SP-49 (cell line): ENCODE measurements around a stretch of chr22.

DNA sequence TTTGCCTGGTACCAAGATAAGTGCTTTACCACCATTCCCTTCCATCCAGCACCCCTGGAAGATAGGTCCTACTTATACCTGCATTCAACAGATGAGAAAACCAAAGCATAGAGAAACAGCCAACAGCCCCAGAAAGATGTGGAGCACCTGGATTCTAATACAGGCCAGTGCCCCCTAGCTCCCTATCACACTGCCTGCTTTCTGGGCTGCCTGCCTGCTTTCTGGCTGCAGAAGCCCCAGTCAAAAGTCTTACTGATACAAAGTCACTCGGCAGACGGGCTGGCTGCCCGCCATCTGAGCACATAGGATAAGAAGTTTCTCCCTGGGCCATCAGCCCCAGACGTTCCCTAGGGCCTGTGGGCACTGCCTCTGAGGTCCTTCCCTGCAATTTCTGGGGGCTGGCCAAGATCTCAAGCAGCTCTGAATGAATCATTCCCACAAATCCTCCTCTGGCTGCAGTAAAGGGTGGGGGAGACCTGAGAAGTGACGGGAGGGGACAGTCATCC lies 4.9 kb downstream of the TPST2 start:
- PRO-cap, result no peak

- PRO-cap, result no peak
Measured at GRCh38 chr22:26586350-26587150, 3.4 kb downstream of the TPST2 start.

DNA sequence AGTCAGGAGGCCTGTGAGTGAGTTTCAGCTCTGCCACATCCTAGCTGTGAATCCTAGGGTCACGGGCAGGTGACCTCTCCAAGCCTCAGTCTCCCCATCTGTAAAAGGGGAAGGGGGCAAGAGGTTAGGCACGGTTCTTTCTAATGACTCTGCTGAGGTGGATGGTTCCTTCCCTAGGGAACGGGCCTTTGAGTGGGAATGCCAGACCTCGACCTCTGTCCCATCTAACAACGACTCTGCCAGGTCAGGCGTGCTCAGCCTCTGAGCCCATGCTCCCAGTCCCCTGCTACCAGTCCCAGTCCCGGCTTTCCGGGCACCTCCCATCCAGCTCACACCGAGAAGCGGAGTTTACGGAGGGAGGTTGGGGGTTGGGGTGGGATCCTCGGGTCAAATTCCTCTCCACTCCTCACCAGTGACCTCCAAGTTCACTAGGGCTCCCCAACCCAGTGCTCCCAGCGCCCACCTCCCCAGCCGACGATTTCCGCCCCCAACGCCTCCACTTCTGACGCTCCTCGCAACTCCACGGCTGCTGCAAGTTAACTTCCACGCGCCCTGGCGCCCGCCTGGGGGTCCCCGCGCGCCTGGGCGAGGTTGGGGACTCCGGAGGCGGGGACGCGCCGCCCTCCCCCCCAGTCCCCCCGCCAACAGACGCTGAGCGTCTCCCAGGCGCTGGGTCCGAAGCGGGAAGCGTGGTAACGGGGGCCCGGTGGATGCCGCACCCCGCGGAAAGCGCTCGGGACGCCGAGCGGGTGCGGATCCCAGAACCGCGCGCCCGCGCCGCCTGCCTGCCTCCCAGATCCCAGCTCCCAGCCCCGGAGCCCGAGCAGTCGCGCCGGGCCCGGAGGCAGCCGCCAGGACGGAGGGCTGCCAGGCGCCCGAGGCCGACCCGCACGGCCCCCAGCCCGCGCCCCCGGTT lies 577 bp downstream of the TPST2 start:
- PRO-cap, result no peak

- PRO-cap, result no peak
Measured at GRCh38 chr22:26628512-26629022, 6.8 kb downstream of the CRYBA4 start.

DNA sequence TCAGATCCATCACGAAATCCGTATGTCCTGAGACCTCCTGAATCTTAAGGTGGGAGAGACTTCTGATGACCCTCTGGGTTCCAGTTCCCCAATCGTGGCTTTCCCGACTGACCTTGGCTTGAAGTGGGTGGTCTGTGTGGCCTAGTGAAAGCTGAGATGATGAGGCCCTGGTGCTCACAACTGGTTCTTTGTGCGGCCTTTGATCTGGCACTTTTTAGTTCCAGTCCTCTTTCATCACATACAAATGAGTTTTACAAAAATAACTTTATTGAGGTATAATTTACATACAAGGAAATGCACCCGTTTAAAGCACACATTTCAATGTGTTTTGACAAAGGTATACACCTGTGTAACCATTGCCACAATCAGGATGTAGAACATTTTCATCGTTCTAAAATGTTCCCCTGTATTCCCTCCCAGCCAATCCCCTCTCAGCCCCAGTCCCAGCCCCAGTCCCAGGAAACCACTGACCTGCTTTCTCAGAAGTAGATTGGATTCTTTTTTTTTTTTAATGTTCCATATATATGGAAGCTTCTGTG lies 41.8 kb downstream of the CRYBA4 start:
- PRO-cap, result no peak

- PRO-cap, result unidirectional peak, plus-strand start at chr22:26672825; unidirectional peak, plus-strand start at chr22:26673061
Measured at GRCh38 chr22:26672425-26673553, 51.0 kb downstream of the CRYBA4 start.

DNA sequence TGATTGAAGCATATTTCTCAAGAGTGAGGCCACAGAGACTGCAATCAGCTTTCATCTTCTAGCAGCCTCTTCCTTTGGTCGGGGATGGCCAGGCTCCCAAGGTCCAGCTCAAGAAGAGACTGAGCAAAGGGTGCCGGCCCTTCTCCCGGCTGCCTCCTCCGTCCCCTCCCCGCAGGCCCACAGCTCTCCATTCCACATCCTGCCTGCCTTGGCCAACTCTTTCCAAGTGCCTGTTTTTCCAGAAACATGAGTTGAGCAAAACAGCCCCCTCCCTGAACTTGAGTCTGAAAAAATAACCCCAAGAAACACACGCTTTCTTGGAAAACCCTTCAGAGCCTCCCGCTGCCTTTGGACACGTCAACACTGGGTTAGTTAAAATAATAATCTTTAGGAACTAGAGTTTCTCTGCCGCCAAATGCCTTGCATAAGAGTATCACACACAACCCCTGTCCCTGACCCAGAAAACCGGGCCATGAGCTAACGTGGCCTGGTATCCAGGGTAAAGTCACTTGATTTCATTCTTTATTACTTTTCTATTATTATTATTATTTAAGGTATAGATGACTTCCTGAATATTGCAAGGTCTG lies 587.4 kb downstream of the MN1 start:
- PRO-cap, result no peak

- PRO-cap, result no peak
Measured at GRCh38 chr22:27247555-27248141, 553.9 kb downstream of the MN1 start.

- PRO-cap, result no peak
Measured at GRCh38 chr22:27476578-27477165, 324.9 kb downstream of the MN1 start.

DNA sequence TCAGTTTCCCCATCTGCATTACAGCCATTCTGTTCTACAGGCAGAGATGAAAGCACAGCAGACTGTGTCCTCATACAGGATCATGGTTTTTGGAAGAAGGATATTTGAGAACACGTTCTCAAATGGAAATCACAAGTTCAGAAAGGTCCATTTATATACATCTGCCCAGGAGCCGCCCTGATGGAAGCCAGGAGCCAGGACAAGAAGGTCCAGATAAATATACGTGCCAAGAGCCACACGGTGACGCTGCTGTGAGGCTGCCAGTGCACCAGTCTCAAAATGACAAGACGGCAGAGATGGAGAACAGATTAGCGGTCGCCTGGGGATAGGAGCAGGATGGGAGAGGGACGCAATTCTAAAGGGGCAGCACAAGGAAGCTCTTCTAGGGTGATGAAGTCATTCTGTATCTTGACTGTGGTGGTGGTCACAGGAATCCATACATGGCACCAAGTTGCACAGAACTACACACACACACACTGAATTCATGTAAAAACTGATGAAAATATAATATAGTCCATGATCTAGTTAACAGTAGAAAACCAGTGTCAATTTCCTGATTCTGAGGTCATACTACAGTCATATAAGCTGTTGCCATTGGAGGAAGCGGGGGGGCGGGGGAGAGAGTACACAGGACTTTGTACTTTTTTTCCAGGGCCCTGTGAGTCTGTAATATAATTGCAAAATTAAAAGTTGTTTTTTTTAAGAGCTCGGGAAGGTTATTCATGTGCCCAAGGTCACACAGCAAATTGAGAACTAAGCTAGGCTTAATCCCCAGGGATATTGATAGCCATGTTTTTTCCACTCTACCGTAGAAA lies 312.6 kb downstream of the MN1 start:
- PRO-cap, result no peak

DNA sequence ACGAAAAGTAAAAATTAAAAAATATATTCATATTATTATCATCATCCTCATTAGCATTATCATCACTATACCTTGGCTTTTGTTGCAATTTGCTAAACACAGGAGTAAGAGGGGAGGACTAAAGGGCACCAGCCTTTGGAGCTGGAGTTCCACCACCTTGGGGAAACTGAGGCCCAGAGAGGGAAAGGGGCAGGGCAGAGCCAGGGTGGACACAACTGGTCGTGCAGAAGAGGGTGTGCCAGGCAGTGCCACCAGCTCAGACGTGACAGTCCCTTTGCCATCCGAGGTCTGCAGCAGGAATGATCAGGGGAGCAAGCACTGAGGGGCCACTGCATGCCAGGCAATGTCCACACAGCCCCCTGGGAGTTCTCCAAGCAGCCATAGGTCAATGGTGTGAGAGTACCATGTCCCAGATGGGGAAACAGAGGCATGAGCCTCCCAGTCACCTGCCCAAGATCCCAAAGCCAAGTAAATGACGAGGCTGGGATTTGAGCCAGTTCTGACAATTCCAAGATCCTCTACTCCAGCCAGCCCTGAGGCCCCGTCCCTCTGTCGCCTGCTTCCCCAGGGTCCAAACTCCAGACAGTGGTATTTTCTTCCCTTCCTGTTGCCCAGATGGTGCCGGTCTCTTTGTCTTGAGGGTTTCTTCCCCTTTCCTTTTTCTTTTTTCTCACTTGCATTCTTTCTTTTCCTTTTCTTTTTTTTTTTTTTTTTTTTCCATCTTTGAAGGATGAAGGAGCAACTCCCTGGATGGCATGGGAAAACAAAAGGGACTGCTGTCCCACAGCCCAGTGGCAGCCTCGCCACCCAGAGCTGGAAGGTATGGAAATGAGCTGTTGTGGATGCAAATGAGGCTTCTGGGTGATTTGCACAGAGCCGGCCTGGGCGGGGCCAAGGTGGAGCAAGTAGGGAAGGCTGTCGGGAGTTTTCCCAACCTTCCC lies 147.1 kb downstream of the MN1 start:
- PRO-cap, result no peak

DNA sequence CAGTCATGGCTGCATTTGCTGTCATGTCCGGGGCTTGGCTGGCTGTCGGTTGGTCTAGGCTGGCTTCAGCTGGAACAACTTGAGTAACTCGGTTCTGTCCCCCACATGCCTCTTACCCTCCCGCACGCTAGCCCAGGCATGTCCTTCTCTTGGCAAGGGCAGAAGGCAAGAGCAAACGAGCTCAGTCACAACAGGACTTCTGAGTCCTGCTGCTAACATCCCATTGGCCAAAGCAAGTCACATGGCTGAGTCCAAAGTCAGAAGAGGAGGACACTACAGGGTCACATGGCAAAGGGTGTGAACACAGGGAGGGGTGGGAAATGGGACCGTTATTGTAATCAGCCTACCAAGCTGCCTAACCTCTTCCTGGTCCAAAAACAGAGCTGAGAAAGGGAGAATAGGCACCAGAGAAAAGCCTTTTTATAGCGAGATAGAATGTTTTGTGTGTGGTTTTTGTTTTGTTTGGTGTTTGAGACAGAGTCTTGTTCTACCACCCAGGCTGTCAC lies 81.9 kb downstream of the MN1 start:
- PRO-cap, result no peak

GRCh38 chr22:27786491-27786904 lies 15.1 kb downstream of the MN1 start:
- PRO-cap, result no peak

- PRO-cap, result no peak
Measured at GRCh38 chr22:27882930-27883259, 36.2 kb downstream of the PITPNB start.

GRCh38 chr22:27892127-27892613 lies 26.9 kb downstream of the PITPNB start:
- PRO-cap, result no peak

GRCh38 chr22:27932929-27933693 lies 14.1 kb upstream of the PITPNB start:
- PRO-cap, result no peak

- PRO-cap, result no peak
Measured at GRCh38 chr22:27962151-27962643, 43.1 kb upstream of the PITPNB start.

DNA sequence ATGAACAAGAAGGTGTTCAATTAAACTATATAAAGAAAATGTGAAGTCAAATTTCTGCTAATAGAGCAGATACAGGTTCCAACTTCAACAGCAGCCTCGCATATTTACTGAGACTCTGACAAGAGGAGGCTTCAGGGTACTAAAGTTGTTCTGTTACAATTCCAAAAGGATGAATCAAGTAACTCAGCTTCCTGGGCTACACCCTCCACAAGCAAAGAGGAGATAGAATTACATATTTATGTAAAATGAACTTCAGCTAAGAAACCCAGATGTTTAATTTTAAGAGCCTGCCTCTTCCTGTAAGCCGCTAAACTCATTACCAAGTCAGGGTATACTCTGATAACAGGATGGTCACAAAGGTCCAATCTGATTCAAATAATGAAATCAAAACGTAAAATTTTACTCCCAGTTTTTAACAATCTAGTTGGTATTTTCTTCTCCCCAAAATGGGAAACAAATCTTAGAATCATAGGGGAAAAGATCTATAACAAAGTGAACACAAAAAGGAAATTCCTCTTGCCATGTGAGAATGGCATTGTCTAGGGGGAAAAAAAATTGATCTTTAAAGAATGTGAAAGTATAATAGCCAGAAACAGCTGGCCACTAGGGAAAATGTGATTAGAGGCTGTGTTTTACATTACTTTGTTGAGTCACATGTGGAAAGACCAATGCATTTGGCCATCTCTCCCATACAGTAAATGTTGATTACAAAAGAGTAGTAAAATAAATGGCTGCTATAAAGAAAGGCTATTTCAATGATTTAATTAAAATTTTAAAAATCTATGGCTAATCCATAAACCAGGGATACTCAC lies 30.9 kb downstream of the CHEK2 start:
- PRO-cap, result no peak

DNA sequence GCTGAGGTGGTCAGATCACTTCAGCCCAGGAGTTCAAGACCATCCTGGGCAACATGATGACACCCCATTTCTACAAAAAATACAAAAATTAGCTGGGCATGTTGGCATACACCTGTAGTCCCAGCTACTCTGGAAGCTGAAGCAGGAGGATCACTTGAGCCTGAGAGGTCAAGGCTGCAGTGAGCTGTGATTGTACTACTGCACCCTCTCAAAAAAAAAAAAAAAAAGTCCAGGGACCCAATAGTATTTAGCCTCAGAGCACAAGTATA lies 2.9 kb downstream of the HSCB start:
- PRO-cap, result no peak

GRCh38 chr22:28750336-28750724 lies 8.5 kb downstream of the HSCB start:
- PRO-cap, result no peak